Cardiac septum (tissue), 1 donor: ENCODE measurements around the genes THEG, RNF126 and R3HDM4.

- PRO-cap: bidirectional peak, plus-strand start at chr19:341788, minus-strand start at chr19:341675
Measured at GRCh38 chr19:341549-341902, 3.1 kb downstream of the MIER2 start.

DNA sequence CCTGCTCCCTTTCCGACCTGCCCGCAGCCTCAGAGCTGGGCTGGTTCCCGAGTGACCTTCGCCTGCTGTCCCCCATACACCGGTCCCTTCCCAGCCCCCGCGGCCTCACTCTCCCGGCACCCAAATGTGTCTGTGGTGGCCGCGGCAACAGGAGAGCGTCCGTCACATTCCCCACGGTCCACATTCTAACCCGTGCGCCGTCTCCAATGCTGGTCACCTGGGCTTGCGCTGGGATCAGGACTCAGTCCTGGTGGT is at the start of gene THEG:
TSS of gene THEG (minus strand) at position 132 of the 255 bp plus-strand sequence.
- PRO-cap: no peak

- PRO-cap: no peak
Measured at GRCh38 chr19:518789-519542, 11.7 kb downstream of the TPGS1 start.

GRCh38 chr19:535572-536046 is 4.0 kb downstream of the CDC34 start:
- PRO-cap: no peak

DNA sequence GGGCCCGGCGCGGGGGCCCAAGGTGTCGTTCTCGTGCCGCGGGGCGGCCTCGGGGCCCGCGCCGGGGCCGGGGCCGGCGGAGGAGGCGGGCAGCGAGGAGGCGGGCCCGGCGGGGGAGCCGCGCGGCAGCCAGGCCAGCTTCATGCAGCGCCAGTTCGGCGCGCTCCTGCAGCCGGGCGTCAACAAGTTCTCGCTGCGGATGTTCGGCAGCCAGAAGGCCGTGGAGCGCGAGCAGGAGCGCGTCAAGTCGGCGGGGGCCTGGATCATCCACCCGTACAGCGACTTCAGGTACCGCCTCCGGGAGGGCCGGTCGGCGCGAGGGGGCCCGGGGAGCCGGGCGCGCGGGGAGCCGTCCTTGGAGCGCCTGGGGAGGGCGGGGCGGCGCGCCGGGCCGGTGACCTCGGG is 611 bp downstream of the HCN2 start:
- PRO-cap: no peak

GRCh38 chr19:602584-603029 is 12.9 kb downstream of the HCN2 start:
- PRO-cap: no peak

- PRO-cap: no peak
Measured at GRCh38 chr19:658261-658942, 4.6 kb downstream of the RNF126 start.

DNA sequence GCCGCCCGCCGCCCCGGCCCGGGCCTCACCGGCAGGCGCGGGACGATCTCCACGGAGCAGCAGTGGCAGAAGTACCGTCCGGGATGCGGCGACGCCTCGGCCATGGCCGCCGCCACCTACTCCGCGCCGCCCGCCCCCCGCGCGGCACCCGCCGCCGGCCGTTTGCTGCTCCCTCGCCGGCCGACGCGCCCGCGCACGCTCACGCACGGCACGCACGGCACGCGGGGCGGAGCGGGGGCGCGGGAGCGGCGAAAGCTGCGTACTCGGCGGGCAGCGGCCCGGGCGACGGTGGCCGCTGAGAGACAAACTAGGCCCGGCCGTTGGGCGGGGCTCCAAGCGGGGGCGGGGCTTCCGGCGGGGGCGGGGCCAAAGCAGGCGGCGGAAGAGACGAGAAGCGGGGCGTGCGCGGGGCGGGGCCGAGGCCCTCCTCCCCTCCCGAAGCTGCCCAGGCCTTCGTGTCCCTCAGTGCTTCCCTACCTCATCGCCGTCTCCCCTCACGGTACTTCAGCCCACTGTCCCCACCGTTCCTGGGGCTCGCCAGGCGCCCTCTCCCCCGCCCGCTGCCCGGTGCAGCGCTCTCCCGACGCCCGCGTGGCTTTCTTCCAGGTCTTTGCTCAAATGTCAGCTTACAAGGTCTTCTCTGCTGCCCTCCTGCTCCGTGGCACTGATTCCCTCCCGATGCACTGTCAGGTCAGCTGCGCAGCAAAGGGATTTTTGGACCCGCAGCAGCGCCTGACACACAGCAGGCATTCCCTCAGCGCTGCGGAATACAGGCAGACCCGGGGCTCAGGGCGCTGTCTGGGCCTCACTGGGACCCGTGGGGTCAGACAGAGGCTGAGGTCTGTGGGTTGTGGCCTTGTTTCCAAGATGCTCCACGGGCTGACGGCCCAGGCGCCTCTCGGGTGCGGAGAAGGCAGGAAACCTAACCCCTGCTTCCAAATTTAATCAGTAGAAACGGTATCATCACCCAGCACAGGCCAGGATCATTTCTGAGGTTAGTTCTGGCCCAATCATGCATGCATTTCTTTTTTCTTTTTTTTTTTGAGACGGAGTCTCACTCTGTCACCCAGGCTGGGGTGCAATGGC is at the start of gene RNF126:
TSS of gene RNF126 (minus strand) at position 197 of the 1,086 bp plus-strand sequence.
- PRO-cap: bidirectional peak, plus-strand start at position 469 of the sequence, minus-strand start at position 164 of the sequence

- PRO-cap: no peak
Measured at GRCh38 chr19:802594-803470, 5.6 kb downstream of the PTBP1 start.

- PRO-cap: no peak
Measured at GRCh38 chr19:814621-815618, 6.8 kb downstream of the PLPPR3 start.

- PRO-cap: no peak
Measured at GRCh38 chr19:855421-855804, 3.3 kb downstream of the ELANE start.

GRCh38 chr19:867766-868425 is 8.4 kb downstream of the CFD start:
- PRO-cap: no peak

DNA sequence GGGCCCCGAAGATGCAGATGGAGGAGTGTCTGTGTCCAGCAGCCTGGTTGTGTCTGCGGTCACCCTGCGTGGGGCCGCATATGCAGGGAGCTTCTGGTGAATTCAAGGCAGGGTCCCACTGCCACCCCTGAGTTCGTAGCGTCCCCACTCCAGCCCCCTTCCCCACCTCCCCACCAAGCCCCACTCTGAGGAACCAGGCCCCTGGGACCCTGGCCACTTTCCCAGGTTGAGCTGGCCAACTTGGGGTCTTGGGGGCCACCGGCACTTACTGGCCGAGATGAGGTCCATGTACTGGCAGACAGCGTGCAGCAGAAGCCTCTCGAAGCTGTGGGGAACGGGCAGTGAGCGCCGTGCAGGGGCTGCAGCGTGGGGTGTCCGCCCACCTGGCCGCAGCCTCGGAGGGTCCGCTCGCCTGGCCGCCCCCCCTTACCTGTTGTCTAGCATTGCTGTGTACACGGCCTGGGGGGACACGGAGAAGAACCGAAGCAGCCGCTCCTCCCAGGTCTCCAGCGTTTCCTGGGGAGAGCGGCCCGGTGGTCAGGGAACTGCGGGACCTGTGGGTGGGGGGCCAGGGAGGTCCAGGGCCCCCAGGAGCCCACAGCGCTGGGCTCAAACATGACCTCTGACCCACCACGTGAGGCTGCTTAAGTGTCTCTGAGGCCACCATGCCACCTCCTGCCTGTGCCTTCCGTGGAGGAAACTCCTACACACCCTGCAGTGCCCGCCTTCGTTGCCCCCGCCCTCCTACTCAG is 6.4 kb upstream of the MED16 start:
- PRO-cap: no peak

DNA sequence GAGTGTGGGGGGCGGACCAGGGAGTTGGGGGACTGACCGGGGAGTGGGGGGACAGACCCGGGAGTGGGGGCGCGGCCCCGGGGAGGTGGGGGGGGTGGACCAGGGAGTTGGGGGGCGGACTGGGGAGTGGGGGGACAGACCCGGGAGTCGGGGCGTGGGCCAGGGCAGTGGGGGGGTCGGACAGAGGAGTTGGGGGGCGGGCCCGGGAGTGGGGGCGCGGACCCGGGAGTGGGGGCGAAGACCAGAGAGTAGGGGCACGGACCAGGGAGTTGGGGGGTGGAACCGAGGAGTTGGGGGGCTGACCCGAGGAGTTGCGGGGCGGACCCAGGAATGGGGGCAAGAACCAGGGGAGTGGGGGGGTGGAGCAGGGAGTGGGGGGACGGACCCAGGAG is 861 bp downstream of the R3HDM4 start:
- PRO-cap: no peak

DNA sequence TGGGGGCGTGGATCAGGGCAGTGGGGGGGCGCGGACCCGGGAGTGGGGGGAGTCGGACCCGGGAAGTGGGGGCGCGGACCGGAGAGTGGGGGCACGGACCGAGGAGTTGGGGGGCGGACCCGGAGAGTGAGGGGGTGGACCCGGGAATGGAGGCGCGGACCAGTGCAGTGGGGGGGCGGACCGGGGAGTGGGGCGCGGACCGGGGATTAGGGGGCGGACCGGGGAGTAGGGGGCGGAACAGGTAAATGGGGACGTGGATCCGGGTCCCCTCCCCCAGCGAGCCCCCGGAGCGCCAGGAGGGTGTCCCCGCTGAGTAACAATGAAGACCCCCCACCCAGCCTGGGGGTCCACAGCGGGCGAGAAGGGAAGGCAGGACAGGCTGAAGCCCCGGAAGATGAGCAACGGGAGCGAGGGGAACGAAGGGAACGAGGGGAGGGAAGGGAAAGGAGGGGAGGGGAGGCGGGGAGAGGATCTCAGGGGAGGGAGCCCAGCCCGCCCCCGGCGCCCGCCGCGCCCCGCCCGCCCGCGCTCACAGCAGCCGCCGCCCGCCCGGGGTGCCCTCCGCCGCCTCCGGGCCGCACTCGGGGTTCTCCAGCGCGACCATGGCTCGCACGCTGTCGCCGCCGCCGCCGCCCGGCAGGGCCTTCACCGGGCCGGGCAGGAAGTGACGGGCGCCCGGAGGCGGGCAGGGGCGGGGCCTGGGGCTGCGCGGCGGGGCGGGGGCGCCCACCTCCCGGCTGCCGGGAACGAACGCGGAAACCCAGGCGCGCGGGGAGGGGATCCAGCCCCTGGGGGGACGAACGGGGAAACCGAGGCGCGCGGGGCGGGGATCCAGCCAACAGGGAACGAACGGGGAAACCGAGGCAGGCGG is at the start of gene R3HDM4:
TSS of gene R3HDM4 (minus strand) at position 666 of the 871 bp plus-strand sequence.
- PRO-cap: bidirectional peak, plus-strand start at position 736 of the sequence, minus-strand start at position 666 of the sequence

GRCh38 chr19:927750-928463 is 2.1 kb downstream of the ARID3A start:
- PRO-cap: no peak

DNA sequence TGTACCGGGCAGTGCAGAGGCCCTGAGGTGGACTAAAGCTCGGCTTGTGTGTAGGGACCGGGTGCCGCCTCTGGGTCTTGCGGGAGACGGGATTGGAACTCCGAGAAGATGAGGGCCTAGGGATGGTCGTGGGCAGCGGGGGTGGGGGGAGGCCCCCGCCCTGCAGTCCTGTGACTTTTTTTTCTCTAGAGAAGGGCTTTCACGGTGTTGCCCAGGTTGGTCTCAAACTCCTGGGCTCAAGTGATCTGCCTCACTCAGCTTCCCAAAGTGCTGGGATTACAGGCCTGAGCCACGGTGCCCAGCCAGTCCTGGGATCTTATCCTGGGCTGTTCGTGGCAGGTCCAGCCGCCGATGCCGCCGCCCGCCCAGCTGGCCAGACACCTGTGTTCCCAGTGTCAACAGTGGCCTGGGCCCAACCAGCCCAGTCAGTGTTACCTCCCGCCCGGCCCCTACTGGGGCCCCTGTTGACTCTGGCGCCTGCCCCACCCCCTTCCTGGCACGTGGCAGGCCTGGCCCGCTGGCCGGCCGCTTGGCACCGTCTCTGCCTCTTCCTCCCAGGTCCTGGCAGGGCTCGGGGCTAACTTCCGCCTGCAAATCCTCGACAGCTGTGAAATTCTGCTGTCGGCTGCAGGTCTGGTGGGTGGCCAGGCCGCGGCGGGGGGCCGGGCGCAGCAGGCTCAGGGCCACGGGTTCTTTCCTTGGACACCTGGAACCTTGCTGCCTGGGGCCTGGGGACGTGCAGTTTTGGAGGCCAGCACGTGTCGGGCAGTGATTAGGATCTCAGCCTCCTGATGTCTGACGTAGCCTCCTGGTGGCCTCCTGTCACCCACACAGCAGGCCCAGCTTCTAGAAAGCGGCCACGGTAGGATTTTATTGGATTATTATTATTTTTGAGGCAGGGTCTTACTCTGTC is 9.0 kb downstream of the ARID3A start:
- PRO-cap: no peak

- PRO-cap: no peak
Measured at GRCh38 chr19:954712-955450, 29.0 kb downstream of the ARID3A start.

DNA sequence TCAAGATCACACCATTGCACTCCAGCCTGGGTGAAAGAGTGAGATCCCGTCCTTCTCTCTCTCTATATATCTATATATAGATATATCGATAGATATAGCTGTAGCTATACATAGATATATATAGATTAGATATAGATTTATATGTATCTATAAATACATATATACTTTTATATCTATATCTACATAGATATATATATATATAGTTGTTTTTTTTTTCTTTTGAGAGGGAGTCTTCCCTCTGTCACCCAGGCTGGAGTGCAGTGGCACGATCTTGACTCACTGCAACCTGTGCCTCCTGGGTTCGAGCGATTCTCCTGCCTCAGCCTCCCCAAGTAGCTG is 14.7 kb upstream of the WDR18 start:
- PRO-cap: no peak

DNA sequence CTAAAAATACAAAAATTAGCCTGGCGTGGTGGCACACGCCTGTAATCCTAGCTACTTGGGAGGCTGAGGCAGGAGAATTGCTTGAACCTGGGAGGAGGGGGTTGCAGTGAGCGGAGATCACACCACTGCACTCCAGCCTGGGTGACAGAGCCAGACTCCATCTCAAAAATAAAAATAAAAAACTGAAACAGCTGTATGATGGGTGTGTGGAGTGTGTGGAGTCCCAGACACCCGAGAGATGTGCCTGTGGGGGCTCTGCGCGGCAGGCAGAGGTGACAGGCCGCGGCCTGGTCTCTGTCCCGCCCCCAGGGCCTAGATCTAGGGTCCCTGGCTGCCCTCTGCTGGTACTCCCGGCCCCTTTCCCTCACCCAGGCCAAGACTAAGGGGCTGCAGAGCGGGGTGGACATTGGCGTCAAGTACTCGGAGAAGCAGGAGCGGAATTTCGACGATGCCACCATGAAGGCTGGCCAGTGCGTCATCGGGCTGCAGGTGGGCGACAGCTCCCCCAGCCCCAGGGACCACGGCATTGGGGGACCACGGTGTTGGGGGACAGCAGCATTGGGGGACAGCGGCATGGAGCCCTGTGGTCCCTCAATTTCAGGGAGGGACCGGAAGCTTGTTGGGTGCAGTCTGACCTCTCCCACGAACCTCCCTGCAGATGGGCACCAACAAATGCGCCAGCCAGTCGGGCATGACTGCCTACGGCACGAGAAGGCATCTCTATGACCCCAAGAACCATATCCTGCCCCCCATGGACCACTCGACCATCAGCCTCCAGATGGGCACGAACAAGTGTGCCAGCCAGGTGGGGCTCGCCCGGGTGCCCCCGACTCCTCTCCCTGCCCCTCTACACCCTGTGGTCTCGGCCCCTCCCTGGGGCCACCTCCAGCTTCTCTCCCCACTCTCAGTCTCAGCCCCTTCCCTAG is 3.9 kb upstream of the ABCA7 start:
- PRO-cap: no peak